LNCaP clone FGC (cell line): ENCODE measurements around the gene BCL2L15.

GRCh38 chr1:112853802-112854460, 102.1 kb downstream of the SLC16A1 start:
- RRBS, 2 experiments = no CpG with 5 or more reads among the region's 17 CpGs

DNA sequence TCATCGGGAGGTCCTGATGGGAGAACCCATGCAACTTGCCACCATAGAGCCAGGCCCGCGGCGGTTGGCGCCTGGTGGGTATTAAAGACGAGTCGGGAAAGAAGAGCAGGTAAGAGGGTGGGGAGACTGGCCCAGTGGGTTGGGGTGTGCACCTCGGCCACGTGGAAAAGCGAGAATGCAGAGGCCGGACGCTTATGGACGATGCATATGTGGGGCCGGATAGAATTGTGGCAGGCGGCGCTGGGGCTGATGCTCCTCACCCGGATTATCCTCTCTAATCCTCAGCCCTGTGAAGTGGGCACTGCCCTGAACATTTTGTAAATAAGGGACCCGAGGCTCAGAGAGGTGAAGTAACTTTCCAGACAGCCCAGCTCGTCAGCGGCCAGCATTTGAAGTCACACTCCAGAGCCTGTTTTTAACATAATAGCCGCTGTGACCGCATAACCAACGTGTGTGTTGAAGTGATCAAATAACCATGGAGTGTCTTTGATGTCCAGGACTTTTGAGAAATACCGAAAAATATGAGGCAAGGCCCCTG, 921 bp upstream of the SLC16A1 start:
- RRBS, 2 experiments = 96 to 98% methylated on average over 4 of the region's 24 CpGs

- RRBS, 2 experiments = no CpG with 5 or more reads among the region's 2 CpGs
Measured at GRCh38 chr1:112997748-112998351, 41.9 kb upstream of the SLC16A1 start.

DNA sequence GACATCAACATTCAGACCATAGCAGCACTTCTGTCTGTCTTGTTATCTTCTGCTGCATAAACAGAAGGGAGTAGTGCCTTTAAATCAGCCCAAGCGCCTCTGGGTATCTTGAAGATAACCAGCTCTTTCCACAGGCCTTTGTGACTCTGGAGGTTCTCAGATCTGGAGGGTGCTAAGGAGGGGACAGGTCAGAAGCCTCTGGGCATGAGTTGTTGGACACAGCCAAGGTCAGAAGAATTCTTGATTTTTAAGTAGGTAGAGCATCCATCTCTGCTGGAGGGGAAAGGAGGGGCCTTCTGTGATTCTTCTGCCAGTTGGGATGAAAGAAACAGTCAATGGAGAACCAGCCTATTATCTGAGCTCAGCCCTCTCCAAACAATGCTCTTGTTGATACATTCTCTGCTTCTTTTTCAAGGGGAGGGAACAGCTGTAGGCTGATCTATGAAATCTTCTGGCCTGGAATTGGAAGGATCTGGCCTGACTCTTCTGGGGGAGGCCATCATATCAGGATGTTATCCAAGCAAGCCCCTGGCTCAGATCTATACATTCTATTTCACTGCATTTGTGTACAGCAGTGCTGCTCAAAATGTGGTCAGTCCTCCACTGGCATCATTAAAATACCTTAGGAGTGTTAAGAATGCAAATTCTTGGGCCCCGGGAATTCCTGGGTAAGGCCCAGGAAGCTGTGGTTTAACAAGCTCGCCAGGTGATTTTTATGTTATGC, 31.2 kb upstream of the LRIG2 start:
- RRBS, 2 experiments = no CpG with 5 or more reads among the region's 3 CpGs

DNA sequence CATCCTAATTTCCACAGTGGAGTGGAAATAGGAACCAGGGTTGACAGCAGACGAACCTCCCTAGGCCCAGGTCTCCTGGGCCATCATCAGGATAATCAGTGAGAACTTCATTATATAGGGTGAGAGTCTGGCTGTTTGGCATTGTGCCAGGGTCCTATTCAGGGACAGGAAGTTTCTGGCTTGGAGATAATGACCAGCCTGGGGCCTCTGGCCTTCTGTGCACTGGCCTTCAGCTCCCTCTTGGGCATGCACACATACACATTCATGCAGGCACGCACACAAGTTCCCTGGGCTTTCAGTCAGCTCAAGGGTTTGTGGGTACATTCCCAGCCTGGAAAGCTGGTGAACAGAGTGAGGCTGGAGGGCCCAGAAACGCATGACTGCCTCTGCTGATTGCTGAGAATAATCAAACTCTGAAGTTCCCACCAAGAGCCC, 13.9 kb upstream of the LRIG2 start:
- RRBS, 2 experiments = no CpG with 5 or more reads among the region's 3 CpGs

- RRBS, 2 experiments = no CpG with 5 or more reads among the region's 3 CpGs
Measured at GRCh38 chr1:113394089-113394679, 3.9 kb downstream of the MAGI3 start.

DNA sequence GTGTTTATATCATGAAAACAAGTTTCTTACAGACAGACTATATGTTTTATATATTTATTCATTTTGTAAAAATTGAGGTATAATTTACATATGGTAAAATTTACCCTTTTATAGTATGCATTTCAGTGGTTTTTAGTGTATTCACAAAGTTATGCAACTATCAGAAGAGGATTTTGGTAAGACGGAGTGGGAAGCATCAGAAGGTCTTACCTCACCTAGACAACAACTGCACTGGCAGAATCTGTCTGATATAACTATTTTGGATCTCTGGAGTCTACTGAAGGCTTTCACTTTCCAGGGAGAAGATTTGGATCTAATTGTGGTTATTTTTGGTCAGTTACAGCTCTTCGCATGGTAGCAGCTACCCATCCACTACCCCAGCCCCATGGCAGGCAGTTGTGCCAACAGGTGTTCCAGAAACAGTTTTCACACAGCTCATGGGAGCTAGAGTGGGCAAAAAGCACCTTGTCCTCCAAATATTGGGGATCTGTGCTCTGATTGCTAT, 53.5 kb downstream of the MAGI3 start:
- RRBS, 2 experiments = no CpG with 5 or more reads among the region's 2 CpGs

- RRBS, 2 experiments = no CpG with 5 or more reads among the region's 6 CpGs
Measured at GRCh38 chr1:113456925-113457515, 66.7 kb downstream of the MAGI3 start.

- RRBS, 2 experiments = no CpG with 5 or more reads among the region's 7 CpGs
Measured at GRCh38 chr1:113871434-113872845, 15.4 kb downstream of the BCL2L15 start.

DNA sequence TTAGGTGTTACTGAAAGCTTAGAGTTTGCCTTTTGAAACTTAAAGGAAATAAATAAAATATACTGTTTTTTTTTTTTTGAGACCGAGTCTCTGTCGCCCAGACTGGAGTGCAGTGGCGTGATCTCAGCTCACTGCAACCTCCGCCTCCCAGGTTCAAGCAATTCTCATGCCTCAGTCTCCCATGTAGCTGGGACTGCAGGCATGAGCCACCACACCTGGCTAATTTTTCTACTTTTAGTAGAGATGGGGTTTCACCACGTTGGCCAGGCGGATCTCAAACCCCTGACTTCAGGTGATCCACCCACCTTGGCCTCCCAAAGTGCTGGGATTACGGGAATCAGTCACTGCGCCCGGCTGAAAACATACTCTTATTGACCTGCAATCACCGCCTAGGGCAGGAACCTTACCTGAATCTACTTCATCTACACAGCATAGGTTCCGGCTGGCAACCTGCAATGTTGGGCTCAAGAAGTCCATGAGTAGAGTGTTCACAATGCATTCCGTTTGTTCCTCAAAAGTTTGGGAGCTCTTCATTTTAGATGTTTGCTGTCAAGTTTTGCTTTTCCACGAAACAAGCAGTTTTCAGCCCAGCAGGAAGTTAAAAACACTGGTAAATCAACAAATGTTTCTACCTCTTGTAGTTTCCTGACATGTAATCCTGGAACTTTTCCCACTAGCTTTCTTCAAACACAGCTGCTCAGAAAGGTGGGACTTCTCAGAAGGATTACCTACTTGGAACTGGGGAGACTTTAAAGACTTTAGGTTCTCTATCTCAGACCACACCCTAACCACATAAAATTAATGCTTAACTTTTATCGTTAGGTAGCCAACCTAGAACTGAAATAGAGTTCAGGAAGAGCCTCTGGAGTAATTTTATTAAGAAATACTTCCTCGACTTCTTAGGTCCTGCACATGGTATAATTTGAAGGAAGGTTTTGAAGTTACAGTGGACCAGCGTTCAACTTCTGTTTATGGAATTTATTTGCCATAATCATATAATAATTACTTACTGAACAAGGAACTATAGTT, at the start of gene BCL2L15:
Gene BCL2L15 (minus strand): TSS at position 740 of the 1,029 bp plus-strand sequence.
- RRBS, 2 experiments = 70 to 80% methylated on average over 2 of the region's 16 CpGs

- RRBS, 2 experiments = no CpG with 5 or more reads among the region's 9 CpGs
Measured at GRCh38 chr1:113912395-113913502, 7.6 kb downstream of the DCLRE1B start.

- RRBS, 2 experiments = no CpG with 5 or more reads among the region's 4 CpGs
Measured at GRCh38 chr1:113947171-113947852, 18.2 kb downstream of the HIPK1 start.

- RRBS, 2 experiments = no CpG with 5 or more reads among the region's 6 CpGs
Measured at GRCh38 chr1:113975676-113976958, 3.2 kb upstream of the OLFML3 start.

GRCh38 chr1:114587301-114588052, 6.1 kb upstream of the BCAS2 start:
- RRBS, 2 experiments = no CpG with 5 or more reads among the region's 16 CpGs

GRCh38 chr1:114735102-114736355, 19.0 kb upstream of the NRAS start:
- RRBS, 2 experiments = no CpG with 5 or more reads among the region's 8 CpGs

DNA sequence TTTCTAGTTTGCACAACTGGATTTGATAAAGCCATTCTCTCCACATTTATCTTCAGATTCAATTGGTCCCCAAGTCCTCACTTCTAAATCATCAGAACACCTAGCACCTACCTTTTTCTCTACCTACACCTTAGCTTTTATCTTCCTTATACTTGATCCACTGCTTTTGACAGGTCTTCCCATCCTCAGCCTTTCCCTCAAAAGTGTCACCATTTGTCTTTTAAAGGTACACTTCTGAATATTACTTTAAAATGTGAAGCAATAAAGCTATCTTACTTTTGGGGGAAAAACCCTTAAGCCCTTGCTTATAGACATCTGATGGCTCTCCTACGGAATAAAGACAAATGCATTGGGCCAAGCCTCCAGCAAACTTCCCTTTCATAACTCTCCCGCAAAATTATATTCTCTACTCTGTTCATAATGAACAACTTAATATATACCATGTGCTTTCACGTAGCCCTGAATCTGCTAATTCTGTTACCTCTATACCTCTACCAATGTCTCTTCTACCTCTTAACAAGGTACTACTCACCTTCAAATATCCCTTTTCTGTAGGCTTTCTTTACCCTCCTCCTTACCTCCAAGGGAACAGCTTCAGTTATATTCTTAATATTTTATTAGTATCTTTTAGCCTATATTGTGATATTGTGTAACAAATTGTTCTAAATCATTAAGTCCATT, 9.0 kb downstream of the CSDE1 start:
- RRBS, 2 experiments = no CpG with 5 or more reads among the region's 3 CpGs

GRCh38 chr1:114755737-114756356, 1.9 kb downstream of the CSDE1 start:
- RRBS, 2 experiments = no CpG with 5 or more reads among the region's 9 CpGs

GRCh38 chr1:115073282-115074132, 15.8 kb downstream of the TSPAN2 start:
- RRBS, 2 experiments = no CpG with 5 or more reads among the region's 10 CpGs

GRCh38 chr1:115085457-115085723, 3.9 kb downstream of the TSPAN2 start:
- RRBS, 2 experiments = no CpG with 5 or more reads among the region's 4 CpGs

- RRBS, 2 experiments = no CpG with 5 or more reads among the region's 6 CpGs
Measured at GRCh38 chr1:115134215-115134653, 44.9 kb upstream of the TSPAN2 start.